Measurements from ENCODE around the gene SMCHD1.

- PRO-cap = no peak
These were observed 497 bp downstream of the THOC1 start for GRCh38 chr18:267185-267915.

GRCh38 chr18:449356-450016 lies 51.0 kb downstream of the COLEC12 start:
- PRO-cap = no peak

- PRO-cap = no peak
These were observed 14.0 kb downstream of the YES1 start for GRCh38 chr18:797956-798523.

GRCh38 chr18:812823-813434 lies 887 bp upstream of the YES1 start:
- PRO-cap = unidirectional peak, minus-strand start at chr18:812857

DNA sequence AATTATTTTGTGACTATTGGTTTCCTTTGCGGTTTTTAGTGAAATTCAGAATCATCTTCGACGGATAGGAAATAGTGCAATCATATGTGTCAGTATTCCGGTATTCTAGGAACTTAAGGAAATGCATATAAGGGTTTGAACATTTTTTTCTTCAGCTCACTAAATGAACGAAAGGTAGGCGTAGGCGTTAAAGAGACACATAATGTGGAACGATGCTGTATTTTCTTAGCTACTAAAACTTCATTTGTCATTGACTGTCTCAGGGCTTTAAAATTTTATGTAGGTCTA lies 1.3 kb upstream of the YES1 start:
- PRO-cap = no peak

DNA sequence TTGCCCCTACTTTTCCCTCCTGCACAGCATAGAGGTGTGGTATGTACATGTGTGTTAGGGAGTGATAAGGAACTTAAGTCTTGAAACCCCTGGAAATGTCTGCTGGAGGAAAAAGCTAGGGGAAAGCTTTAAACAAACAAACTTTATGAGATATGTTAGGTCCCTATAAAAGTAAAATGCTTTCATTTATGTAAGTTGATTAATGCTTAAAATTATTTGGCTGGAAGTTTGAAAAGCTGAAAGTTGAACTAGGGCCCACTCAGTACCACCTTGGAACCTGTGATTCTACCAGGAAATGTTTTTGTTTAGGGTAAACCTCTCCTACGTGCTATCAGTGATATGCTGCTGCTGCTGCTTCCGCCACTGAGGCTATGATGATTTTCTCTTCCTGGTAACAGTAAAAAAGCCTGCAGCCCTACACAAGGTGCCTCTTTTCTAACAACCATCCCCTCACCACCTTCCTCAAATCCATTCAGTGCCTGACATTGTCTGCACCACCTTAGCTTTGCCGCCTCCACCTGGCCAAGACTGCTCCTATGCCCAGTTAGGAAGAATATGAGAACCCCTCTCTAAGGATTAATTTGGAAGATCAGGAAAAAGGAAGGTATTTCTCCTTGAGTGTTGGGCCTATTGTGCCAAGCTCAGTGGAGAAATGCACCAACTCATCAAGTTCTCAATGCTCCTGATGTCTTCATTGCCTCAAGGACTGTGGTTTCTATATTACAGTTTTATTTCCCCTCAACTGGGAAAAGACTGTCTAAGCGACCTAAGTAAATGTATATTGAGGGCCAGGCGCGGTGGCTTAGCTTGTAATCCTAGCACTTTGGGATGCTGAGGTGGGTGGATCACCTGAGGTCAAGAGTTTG lies 2.6 kb upstream of the YES1 start:
- PRO-cap = no peak

GRCh38 chr18:928832-929234 lies 24.2 kb downstream of the ADCYAP1 start:
- PRO-cap = no peak

DNA sequence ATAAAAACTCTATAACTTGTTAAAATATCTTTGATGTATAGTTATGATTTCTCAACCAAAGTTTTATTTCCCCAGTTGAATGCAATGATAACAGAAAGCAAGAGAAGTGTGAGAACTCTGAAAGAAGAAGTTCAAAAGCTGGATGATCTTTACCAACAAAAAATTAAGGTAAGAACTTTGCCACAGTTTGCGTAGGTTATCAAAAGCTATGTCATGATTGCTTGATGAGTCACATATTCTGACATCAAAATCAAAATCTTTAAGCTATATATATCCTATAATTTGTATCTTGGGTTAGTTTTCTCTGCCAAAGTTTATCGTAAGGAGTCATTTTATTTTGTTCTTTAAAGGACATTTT lies 35.0 kb downstream of the NDC80 start:
- PRO-cap = no peak

- PRO-cap = bidirectional peak, plus-strand start at chr18:2655728, minus-strand start at chr18:2655535; bidirectional peak, plus-strand start at chr18:2655930, minus-strand start at chr18:2655842
These were observed at the start of gene SMCHD1 for GRCh38 chr18:2655473-2655992. SMCHD1 (plus strand) TSS chr18:2655726.

DNA sequence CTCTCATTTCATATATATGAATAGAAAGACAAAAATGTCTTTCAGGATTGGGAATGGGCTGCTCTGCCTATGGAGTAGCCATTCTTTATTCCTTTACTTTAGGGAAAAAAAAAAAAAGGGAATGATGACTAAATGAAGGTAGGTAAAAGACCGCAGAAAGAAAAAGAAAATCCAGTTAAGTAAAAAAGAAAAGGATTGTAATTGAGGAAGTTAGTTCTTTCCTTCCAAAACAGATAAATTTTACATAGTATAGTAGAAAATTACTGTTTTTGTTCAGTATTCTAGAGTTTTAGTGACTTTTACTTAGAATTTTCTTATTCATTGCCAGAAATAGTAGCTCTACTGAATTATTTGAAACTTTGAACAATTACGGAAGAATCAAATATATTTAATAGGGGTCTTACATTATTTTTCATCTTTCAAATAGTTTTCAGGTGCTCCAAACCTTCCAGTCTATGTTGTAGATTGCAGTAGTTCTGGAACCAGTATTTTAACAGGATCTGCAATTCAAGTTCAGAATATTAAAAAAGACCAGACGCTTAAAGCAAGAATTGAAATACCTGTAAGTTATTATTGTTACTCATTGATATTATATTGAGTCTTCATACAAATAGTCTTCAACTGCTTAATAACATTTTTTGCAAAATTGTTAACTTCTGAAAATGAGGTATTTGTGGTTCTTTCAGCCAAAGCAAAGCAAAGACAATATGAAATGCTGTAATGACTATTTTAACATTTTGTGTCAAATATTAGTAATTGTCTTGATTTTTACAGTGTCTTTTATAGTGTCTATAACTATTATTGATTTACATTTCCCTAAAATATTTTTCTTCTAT lies 73.5 kb downstream of the SMCHD1 start:
- PRO-cap = no peak

DNA sequence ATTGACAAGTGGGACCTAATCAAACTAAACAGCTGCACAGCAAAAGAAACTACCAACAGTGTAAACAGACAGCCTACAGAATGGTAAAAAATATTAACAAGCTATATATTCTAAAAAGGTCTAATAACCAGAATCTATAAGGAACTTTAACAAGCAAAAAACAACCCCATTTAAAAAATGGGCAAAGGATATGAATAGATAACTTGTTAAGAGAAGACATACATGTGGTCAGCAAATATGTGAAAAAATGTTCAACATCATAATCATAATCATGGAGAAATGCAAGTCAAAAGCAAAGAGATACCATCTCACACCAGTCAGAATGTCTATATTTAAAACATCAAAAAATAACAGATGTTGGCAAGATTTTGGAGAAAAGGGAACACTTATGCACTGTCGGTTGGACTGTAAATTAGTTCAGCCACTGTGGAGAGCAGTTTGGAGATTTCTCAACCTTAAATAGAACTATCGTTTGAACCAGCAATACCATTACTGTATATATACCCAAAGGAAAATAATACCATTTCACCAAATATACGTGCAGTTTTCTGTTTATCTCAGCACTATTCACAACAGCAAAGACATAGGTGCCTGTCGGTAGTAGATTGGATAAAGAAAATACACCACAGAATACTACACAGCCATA lies 81.0 kb downstream of the SMCHD1 start:
- PRO-cap = no peak

GRCh38 chr18:2754077-2754824 lies 92.6 kb upstream of the EMILIN2 start:
- PRO-cap = no peak

DNA sequence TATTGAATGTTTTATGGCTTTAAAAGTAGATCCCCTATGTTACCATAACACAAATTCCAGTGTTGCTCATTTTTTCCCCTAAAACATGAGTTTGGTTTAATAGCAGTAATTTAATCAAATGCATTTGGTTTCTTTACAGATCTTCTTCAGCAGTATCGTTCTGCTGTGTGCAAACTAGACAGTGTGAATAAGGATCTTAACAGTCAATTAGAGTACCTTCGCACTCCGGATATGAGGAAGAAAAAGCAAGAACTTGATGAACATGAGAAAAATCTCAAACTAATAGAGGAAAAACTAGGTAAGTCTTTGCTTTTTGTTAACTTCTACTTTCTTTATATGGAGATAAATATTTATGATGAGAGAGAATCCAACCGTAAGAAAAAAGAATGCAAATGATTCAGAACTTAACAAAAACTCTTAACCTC lies 51.0 kb upstream of the EMILIN2 start:
- PRO-cap = no peak

DNA sequence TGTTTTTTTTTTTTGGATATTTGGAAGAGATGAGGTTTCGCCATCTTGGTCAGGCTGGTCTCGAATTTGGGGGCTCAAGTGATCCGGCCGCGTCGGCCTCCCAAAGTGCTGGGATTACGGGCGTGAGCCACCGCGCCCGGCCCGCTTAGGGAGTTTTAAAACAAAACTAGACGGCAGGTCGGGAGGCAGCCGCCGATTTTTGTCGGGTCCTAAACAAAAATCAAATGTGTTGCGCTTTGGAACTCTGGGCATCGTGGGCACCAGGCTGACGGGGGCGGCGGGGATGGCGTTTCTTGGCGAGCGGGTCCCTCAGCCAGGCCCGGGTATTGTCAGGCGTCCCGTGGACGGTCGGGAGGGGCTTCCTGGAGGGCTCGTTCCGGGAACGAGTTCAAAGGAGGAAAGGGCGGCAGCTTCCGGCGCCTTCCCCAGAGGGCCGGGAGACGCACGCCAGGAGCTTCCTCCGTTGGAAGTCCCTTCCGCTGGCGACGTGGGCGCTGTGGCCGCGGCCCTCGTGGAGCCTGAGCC lies 59.0 kb downstream of the EMILIN2 start:
- PRO-cap = bidirectional peak, plus-strand start at position 428 of the sequence, minus-strand start at position 328 of the sequence

DNA sequence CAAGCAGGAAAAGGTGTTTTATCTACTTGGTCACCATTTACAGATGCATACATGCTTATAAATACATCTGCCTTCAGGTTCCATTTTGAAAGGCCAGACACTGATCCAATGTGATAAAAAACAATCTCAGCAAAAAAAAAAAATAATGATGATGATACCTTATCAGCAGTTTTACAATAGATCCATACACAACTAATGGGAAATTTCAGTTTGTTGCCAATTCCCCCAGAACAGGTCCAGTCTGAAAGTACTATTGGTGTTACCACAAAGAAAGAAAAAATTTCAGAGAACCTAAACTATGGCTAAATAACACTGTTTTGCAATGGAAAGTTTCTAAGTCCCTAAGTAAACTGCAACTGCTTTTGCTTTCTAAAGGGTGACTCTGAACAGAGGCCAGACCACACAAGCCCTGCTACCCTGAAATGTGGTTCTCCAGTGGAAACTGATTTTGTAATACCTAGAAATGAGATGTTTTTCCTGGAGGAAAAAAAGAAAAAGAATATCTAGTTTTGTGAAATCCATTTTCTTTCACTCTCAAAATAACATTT lies 54.1 kb downstream of the LPIN2 start:
- PRO-cap = no peak

GRCh38 chr18:2997695-2998688 lies 15.0 kb downstream of the LPIN2 start:
- PRO-cap = no peak

DNA sequence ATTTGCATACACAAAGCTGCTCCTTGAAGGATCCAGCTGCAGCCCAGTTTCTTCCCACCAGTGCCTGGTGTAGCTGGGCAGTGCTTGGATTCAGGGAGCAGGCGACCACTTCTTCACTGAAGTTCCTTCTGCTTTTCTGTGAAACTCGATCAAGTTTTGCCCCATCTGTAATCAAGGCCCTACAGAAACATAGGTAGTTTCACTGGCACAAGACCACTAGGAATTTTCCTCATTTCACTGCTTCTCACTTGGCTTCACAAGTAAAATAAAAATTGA lies 1.7 kb upstream of the LPIN2 start:
- PRO-cap = no peak

- PRO-cap = no peak
These were observed 38.6 kb upstream of the LPIN2 start for GRCh38 chr18:3051560-3052011.

- PRO-cap = no peak
These were observed 43.0 kb upstream of the LPIN2 start for GRCh38 chr18:3056000-3056261.

DNA sequence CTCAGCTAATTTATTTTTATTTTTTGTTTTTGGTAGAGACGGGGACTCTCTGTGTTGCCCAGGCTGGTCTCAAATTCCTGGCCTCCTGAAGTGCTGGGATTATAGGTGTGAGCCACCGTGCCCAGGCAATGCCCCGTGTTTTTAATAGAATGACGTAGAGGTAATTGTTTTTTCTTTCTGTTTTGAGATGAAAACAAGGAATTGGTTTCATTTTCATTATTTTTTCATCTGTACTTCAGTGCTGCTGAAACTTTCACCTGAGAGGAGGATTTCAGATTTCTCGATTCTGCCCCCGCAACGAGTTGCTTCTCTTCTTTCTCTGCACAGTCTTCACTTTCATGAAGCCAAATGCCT lies 48.2 kb upstream of the LPIN2 start:
- PRO-cap = no peak